Foreskin fibroblast (primary cell): ENCODE results near the gene CERKL.

- RRBS: no CpG with 5 or more reads among the region's 13 CpGs
These were observed 845 bp downstream of the UBE2E3 start for GRCh38 chr2:180981277-180981623.

- RRBS: no CpG with 5 or more reads among the region's 1 CpG
These were observed 63.0 kb upstream of the ITGA4 start for GRCh38 chr2:181394219-181394572.

DNA sequence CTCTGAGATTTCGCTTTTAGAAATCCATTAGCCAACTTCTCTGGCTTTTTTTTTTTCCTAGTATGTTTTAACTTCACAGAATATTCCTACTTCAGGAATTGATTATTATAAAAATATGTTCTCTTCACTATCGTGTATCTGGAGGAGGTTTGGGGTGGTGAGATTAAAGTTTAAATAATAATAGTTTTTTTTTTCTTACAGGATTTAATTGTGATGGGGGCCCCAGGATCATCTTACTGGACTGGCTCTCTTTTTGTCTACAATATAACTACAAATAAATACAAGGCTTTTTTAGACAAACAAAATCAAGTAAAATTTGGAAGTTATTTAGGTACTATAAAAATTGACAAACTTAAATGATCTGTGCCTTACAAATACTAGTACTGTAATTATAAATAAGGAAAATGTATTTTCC lies 22.8 kb downstream of the ITGA4 start:
- RRBS: no CpG with 5 or more reads among the region's 2 CpGs

DNA sequence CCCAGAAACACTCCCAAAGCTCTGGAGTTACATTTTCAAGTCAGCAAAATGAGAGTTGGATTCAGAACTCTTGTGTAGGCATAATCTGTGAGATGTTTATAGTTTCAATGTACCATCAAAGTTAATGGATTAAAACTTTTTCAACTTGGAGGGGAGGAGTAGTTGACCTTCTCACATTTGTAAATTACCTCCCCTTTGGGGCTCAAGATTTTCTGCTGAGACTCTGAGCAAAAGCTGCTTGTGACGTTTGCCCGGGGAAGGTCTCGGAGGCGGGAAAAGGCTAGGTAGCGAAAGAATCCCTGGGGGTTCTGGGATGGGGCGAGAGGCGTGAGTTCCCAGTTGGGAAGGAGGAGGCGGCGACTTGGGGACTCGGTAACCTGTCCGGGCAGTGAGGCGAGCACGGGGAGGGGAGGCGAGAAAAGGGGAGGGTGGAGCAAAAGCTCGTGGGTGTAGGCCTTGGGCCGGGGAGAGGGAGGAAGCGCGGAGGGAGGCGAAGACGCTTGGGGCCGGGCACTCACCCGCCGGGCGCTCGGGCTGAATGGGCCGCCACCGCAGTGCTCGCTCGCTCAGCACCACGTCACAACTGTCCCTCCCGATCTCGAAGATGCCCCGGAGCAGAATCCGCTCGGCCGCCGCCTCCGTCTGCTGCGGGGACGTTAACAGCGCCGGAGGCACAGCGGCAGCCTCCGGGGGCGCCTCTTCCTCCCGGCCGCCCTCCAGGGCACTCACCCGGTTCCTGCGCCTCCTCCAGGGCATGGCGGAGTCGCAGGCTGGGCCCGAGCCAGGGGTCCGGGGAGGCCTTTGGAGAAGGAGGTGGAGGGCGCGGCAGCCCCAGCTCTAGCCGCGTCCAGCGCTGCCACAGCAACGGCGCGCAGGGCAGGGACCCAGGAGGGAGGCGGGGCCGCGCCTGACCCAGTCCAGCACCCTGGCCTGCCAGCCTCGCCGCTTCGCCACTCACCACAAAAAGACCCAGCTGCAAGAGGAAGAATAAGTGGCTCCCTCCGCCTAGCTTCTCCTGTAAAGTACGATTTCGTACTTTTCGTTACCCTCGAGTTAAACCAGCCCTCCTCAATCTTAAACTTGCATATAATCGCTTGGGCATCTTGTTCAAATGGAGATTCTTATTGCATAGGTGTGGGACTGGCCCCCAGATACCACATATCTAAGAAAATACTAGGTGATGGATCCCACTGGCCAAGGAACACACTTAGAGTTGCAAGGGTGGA lies at the start of gene CERKL:
CERKL (minus strand) TSS at position 855 of the 1,226 bp plus-strand sequence.
- RRBS: 2% methylated on average over 34 of the region's 73 CpGs

DNA sequence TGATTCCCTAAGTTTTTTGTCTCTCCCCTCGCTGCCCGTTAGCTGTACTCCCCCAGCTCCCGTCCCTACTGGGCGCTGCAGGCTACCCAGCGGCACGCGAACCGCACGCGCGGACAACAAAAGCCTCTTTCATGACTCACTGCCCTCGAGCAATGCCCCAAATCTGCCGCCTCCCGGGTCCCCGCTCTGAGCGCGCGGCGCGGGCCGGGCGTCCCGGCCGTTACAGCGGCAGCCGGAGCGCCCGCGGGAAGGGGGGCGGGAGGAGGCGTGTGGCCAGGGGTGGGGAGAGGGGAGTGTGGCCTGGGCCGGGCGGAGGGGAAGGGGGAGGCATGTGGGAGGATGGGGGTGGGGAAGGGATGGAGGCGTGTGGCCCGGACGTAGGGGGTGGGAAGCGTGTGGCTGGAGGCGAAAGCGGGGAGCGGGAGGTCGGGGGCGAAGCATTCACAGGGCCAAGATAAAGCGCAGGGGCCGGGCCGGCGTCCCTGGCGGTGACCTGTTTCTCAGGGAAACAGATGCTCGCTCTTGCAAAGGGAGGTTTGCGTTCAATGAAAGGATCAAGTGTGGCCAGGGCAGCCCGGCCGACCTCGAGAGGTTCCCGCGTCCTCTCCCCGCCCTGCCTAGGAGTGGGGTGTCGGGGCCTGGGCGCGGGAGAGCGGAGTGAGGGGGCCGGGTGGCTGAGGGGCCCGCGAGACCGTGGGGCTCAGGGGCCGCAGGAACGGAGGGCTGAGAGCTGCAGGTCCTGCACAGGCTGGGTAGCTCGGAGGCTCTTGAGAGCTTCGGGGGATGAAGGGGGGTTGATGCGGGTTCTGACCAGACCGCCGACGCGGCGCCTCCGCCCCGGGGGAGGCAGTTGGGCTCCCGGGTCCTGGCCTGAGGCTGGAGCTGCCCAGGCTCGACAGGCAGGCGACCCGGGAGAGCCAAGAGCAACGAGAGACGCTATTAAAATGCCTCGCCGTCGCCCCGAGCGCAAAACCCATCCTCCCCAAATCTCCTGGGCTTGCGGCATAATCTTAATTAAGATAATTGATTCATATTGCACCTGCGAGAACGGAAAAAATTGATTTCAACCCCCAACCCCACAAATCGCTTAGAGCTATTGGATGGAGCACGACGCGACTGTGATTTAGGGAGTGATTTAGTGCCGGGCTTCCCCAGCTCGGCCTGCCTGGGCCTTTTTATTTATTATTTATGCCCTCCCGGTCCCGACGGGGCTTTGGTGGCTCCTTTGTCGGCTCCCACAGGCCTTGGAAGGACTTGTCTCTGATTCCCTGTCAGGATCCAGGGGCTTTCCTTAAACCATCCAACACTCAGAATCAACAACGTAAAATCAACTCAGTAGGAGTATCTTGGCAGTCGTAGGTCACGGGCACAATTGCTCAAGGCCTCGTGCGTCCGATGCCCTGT lies 3.7 kb upstream of the NEUROD1 start:
- RRBS: 3% methylated on average over 33 of the region's 105 CpGs

DNA sequence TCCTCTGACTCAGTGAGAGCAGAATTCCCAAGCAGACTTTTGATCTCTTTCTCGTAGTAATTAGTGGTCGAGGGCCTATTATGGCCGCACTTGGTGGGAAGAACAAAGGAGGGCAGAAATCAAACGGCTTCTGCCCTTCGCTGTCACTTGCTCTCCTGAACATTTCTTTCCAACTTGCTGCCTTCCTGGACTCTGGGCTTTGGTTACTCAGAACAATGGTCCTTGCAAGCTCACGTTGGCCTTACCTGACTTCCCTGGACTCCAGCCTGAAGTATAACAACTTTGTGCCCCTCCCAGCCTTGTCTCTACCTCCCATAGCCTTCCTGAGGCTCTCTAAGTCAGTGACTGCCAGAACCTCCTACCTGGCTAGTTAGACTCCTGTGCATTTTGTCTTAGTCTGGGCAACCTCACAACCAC lies 30.2 kb upstream of the ITPRID2 start:
- RRBS: no CpG with 5 or more reads among the region's 6 CpGs

DNA sequence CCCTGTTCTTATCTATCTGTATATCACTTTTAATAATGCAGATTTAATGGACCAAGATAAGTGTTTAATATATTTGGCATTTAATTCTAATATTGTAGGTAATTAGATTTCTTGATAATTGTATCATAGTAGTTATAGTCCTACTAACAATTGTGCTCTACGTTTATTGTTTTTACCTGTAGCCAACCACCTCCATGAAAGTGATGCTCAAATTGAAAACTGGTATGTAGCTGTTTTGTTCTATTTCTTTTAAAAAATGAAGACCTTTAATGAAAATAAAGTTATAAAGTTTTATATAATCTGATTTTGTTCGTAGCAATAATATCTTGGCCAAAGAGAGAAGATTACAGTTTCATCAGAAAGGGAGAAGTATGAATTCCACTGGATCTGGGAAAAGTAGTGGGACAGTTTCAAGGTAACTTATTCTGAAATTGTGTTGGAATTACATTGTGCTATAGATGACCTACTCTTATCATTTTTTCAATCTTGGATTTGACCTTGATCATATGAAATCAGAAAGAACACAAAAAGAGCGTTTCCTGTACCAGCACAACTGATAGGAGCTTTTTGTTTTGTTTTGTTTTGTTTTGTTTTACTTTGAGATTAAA lies 7.3 kb downstream of the ITPRID2 start:
- RRBS: no CpG with 5 or more reads among the region's 3 CpGs

- RRBS: no CpG with 5 or more reads among the region's 12 CpGs
These were observed 44.9 kb downstream of the PPP1R1C start for GRCh38 chr2:182030611-182030963.

GRCh38 chr2:182867000-182867372 lies 549 bp upstream of the FRZB start:
- RRBS: 4% methylated on average over 5 of the region's 27 CpGs

DNA sequence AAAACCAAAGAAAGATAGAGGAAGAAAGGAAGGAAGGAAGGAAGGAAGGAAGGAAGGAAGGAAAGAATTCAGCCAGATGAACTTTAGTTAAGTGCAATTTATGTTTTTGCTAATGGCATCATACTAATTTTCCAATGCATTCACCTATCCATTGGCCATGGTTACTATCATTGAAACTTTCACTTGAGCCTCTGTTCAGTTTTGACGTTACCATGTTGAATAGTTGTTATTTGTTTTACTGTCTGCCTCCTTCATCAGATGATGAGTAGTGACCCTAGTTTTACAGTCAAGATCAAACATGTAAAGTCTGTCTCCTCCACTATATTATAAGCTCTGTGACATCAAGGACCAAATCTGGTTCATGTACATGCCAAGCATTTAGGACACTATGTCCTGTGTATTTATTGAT lies 46.4 kb upstream of the FRZB start:
- RRBS: no CpG with 5 or more reads among the region's 1 CpG

DNA sequence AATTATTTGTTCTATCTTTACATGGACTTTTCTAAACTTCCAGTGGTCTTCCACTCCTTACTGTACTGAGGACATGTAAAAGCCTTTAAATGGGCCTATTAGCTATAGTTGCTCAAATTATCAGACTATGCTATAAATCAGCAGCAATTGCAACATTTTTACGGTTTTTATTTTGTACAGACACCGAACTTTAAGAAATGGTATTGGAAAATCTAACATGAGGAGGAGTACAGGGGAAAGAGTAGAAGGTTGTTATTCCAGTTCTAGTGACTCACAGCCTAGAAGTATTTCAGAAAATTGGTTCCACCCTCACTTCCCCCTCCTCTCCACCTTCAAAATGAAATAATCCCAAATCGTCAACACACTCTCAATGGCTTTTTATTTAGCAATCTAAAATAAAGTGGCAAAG lies 1.2 kb downstream of the NCKAP1 start:
- RRBS: no CpG with 5 or more reads among the region's 3 CpGs

- RRBS: no CpG with 5 or more reads among the region's 6 CpGs
These were observed 1.2 kb downstream of the ZNF804A start for GRCh38 chr2:184599220-184600218.

- RRBS: no CpG with 5 or more reads among the region's 6 CpGs
These were observed 46.6 kb upstream of the ZC3H15 start for GRCh38 chr2:186439316-186439986.

DNA sequence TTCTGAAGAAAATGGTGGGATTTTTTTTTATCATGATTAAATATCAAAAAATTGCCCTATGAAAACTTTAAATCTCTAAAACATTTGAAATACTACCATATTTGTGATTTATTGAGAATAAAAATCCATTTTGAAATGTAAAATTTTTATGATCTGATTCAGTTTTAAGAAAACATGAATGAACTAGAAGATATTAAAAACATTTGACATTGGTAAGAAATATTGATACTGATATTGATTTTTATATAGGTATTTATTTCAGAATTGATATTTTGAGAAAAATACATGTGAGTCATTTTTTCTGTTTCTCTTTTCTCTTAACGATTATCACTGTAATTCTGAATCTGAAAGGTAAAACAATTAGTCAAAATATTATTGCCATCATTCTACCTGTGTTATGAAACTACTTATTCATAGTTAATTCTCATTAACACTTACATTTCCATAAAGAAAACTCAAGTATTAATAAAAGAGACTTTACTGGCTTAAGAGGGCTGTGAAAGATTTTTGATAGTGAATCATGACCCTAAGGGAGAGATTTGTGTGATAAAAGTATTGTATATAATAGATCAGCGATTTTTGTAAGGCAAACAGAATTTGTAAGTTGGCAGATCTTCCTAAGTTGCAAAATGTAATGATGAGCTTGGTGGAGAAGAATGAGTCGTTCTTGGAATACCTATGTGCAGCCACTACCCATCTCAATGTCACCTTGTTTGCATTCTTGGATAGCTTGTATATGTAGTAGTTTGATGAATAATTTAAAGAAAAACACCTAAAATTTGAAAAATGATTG lies 14.2 kb upstream of the FAM171B start:
- RRBS: no CpG with 5 or more reads among the region's 3 CpGs

DNA sequence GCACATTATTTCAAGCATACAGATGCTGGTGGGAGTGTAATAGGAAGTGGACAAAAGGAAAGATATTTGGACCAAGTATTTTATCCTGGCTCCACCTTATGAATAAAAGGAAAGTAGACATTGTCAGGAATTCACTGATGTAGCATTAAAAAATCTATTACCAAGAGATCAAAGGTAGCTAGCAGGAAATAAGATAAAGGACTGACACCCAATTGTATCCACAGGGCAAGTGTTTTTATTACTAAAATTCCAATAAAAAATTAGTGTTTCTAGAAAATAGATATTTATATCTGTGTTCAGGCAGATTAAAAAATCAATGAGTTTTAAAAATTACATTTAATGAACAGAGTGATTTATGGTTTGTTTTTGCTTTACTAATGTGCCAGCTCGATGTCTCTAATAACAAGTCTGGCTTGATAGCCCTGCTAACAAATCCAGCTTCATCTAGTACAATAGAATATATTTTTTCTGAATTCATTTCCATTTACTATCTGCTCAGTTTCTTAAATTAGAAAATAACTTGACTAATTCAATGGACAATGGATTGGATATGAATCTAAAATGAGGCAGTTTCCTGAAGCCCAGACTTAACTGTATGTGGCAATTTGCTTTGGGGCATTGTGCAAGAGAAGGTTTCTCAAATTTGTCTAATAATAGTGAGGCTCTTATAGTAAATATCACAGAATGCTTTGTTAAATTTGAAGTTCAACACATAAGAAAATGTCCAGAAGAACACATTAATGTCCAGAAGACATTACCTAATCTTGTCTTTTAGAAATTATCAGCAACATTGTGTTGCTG lies 25.9 kb downstream of the CALCRL start:
- RRBS: no CpG with 5 or more reads among the region's 1 CpG

DNA sequence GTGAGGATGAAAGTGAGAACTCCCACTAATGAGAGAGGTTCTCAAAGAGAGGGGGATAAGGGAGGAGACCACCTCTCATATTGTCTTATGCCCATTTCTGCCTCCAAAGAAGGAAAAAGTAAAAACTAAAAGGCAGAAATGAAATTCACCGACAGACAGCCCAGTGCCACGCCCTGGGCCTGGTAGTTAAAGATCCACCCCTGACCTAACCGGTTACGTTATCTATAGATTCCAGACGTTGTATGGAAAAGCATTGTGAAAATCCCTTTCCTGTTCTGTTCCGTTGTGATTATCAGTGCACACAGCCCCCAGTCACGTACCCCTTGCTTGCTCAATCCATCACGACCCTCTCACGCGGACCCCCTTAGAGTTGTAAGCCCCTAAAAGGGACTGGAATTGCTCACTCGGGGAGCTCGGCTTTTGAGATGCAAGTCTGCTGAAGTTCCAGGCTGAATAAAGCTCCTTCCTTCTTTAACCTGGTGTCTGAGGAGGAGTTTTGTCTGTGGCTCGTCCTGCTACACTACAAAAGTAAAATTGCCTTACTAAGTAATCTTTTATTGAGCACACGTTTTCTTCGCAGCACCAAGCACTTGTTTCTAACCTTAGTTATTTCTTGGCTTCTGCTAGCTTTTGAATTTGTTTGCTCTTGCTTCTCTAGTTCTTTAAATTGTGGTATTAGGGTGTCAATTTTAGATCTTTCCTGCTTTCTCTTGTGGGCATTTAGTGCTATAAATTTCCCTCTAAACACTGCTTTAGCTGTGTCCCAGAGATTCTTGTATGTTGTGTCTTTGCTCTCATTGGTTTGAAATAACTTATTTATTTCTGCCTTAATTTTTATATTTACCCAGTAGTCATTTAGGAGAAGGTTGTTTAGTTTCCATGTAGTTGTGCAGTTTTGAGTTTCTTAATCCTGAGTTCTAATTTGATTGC lies 37.4 kb downstream of the TFPI start:
- RRBS: no CpG with 5 or more reads among the region's 15 CpGs

DNA sequence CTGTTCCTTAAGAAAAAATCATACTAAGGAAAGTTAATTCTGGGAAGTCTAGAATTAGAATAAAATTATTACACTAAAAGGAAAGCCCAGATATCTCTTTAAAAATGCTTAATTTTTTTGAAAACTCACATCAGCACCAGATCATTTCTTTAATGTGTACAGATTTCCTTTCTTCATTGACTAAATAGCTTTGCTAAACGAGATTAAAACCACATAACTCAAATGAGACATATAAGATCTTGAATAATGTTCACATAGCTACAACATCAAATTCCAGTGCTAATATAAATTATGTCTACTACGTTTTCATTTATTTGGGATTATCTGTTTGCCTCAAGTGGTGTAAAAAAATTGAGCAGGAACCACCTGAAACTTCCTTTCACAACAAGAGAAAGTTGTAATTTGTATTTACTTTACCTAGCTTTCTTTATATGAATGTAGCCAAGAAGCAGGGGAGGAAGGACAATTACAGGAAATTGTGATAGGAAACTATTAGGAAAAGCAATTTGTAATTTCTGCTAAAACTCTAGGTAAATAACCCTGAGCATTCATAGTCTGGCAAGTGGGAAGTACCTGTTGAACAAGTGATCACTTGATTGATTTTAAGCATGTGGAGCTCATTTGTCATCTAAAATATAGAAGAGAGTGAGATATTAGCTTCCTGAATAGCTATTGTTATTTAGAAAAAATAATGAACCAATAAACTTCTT lies 5.2 kb downstream of the TFPI start:
- RRBS: no CpG with 5 or more reads among the region's 2 CpGs

GRCh38 chr2:188034804-188035091 lies 256.9 kb upstream of the GULP1 start:
- RRBS: no CpG with 5 or more reads among the region's 6 CpGs

GRCh38 chr2:188123283-188123982 lies 168.2 kb upstream of the GULP1 start:
- RRBS: no CpG with 5 or more reads among the region's 30 CpGs